ENCODE data around the gene NR5A1.

DNA sequence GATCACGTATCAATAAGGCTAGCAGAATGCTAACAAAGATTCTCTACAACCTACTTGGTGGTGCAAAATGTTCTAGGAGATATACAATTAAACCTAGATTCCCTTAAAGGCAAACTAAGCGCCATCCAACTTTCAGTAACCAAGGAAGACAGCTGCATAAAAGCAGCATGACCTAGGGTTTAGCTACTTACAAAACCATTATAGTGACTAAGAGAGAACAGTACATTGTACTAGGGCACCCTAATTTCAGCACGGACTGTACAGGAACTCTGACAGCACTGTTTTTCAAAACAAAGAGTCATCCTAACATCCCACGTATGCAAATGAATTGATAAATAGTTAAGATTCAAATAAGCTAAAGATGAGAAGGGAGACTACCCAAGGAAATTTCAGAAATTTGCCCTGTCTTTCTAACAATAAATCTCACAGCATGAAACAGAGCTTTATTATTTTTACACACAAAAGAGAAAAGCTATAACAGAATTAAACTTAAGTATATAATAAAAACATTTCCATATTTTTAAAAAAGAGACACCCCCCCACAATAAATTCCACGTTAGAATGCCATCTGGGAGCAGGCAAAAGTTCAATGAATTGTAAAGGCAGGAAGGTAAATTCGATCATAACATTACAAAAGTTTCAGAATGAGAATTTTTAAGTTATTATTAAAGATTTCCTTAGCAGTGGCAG lies 29.9 kb downstream of the STRBP start:
- PRO-cap, 2 experiments: no peak in any of the 2 experiments
- RAMPAGE, long total RNA, 5 experiments: no peak in any of the 5 experiments

- PRO-cap, 2 experiments: no peak in any of the 2 experiments
- RAMPAGE, long total RNA, 5 experiments: no peak in any of the 5 experiments
Observed at GRCh38 chr9:123329204-123329621, 26.8 kb upstream of the CRB2 start.

DNA sequence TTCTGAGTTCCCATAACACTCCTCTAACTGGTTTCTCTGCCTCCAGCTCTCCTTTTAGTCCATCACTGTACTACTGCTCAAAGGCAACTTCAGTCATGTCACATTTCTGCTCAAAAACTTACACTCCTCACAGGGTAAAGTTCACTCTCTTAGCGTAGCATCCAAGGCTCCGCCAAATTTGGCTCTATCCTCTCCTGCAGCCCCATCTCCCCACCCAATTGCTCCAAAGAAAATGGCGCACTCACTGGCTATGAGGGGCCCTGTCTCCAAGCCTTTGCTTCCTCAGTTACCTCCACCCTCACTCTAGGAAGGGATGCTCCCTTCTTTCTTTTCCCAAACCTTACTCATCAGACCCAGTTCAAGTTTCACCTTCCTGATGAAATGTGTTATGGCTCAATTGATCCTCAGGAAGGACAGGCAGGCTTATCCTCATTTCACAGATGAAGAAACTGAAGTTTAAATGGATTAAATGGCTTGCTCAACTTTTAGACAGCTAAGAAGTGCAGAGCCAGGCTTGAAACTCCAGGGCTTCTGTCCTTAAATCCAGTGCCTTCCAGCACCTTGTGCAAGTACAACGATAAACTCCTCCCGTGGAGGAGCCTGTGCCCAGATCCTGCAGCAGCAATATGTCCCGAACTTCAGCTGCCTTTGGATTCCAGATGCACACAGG lies 199.3 kb downstream of the CRB2 start:
- PRO-cap, 2 experiments: no peak in any of the 2 experiments
- RAMPAGE, long total RNA, 5 experiments: no peak in any of the 5 experiments

GRCh38 chr9:124045001-124045457 lies 33.5 kb downstream of the LHX2 start:
- PRO-cap, 2 experiments: no peak in any of the 2 experiments
- RAMPAGE, long total RNA, 5 experiments: no peak in any of the 5 experiments

DNA sequence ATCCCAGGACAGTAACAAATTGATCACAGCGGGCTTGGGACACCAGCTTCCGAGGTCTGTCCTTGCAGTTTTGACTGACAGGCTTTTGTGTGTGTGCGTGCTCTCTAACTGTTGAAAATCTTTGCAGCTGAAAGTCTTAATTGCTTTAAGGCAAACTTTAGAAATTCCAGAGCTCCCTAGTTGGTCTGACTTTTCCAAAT lies 1.2 kb downstream of the NEK6 start:
- PRO-cap, 2 experiments: no peak in any of the 2 experiments
- RAMPAGE, long total RNA, 5 experiments: no peak in any of the 5 experiments

GRCh38 chr9:124279967-124280916 lies 22.5 kb downstream of the NEK6 start:
- PRO-cap, 2 experiments: peak in 2 of 2 experiments; most common plus-strand start chr9:124280338 (in 1); most common minus-strand start chr9:124280114 (in 1)
- RAMPAGE, long total RNA, 5 experiments: no peak in any of the 5 experiments

DNA sequence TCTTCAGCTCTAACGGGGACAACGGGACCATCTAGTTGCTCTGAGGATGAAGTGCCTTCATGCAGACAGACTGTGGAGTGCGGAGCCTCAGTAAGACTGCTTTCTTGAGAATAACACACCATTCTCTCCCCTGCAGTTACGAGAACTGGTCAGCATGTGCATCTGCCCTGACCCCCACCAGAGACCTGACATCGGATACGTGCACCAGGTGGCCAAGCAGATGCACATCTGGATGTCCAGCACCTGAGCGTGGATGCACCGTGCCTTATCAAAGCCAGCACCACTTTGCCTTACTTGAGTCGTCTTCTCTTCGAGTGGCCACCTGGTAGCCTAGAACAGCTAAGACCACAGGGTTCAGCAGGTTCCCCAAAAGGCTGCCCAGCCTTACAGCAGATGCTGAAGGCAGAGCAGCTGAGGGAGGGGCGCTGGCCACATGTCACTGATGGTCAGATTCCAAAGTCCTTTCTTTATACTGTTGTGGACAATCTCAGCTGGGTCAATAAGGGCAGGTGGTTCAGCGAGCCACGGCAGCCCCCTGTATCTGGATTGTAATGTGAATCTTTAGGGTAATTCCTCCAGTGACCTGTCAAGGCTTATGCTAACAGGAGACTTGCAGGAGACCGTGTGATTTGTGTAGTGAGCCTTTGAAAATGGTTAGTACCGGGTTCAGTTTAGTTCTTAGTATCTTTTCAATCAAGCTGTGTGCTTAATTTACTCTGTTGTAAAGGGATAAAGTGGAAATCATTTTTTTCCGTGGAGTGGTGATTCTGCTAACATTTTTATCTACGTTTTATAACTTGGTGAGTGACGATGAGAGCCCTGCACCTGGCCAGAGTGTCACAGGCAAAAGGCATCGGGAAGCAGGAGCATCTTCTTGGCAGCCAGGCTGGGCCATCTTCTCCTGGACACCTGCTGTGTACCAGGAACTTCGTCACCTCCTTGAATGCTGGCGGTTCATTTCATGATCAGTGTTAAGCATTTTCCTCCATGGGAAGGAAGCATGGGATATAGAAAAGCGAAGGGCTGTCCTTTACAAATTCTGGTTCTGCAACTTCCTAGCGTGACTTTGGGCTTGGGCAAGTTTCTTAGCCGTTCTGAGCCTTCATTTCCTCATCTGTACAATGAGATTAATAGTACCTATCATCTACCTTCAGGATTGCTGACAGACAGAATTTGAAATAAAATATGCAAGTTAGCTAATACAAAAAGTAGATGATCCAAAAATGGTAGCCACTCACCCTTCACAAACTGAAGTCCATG lies 64.1 kb downstream of the PSMB7 start:
- PRO-cap, 2 experiments: no peak in any of the 2 experiments
- RAMPAGE, long total RNA, 5 experiments: no peak in any of the 5 experiments

DNA sequence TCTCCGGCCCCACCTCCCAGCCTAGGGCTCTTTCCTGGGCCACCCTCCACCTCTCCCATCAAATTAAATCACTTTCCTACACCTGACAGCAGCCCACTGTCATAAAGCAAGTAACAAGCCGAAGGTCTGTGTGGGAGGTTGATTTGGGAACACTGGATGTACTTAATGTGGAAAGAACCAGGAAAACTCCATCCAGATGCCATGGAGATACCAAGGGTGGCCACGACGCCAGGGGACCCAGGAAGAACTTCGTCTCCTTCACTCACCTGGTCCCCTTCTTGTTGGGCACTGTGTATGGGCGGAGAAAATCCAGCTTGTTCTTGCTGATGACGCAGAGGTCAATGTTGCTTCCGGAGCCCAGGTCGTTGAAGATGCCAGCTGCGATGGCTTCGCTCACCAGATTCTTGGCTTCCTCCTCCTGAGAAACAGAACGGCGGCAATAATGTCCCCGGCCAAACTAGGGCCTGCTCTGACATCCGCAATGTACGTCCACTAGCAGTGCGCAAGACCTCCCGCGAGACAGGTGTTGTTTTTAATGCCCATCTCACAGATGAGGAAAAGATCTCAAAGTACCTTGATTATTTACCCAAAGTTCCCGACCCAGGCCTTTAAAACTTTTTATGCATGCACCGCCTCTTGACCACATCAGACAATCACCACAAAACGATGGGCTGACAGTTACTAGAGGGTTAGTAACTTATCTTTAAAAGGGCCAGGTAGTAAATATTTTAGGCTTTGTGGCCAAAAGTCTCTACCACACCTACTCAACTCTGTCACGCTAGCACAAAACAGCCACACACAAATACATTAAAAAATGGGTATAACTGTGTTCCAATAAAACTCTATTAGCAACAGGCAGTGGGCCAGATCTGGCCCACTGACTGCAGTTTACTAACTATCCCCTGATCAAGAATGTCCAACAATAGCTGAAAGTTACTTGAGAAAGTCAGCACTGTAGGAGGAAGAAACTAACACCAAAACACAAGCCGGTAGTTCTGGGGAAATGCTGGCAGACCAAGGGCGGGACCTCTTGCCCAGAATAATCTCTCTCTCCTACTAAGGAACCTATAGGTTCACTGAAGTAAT lies 58.4 kb downstream of the PSMB7 start:
- PRO-cap, 2 experiments: no peak in any of the 2 experiments
- RAMPAGE, long total RNA, 5 experiments: no peak in any of the 5 experiments

DNA sequence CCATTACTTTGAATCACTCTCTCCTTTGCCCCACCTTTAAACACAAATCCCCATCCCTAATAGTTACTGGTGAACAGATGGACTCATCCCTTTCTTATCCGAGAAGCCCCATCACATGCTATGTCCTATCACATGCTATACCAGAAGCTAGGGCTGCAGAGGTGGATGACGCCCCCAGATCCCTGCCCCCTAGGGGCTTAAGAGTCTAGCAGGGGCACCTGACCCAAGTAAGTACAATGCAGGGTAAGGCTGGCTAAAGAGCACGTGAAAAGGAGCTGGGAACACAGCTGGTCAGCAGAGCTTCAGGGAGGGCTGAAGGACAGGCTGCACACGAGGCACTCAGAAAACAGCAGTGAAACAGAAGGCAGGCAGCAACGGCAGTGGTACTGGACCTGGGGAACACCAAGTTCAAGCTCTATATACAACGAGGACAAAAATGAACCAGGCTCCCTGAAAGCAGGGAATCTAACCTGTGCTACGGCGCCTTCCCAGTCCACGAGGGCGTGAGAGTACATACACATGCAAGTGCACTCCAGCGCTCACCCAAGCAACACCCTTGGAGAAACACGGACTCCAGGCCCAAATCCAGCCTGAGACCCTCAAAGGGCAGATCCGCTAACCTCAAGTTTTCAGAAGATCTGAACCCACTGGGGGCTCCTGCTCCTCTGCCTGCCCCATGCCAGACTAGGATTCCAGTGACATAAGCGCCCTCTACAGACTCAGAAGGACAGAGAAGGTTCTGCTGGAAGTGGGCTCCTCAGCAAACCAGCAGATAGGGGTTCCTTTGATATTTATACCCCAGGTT lies 57.5 kb downstream of the PSMB7 start:
- PRO-cap, 2 experiments: no peak in any of the 2 experiments
- RAMPAGE, long total RNA, 5 experiments: no peak in any of the 5 experiments

- PRO-cap, 2 experiments: no peak in any of the 2 experiments
- RAMPAGE, long total RNA, 5 experiments: no peak in any of the 5 experiments
Observed at GRCh38 chr9:124363328-124363743, 51.9 kb downstream of the PSMB7 start.

- PRO-cap, 2 experiments: no peak in any of the 2 experiments
- RAMPAGE, long total RNA, 5 experiments: no peak in any of the 5 experiments
Observed at GRCh38 chr9:124506953-124508127, at the start of gene NR5A1. Gene NR5A1 (minus strand): TSS chr9:124507399.

DNA sequence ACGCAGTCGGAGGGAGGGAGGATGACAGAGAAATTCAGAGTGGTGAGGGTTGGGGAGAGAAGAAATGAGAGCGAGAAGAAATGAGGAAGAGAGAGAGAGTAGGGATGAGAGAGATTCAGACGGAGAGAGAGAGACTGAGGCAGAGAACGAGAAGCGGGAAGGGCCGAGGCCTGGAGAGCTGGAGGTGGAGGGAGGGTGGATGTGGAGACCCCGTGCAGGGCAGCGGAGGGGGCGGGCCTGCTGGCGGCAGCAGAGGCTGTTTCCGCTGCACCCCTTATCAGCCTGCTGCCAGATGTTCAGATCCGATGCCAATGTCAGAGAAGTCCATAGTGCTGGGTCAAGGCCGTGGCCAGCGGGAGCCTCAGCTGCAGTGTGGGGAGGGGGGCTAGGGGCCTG lies 4.8 kb upstream of the NR5A1 start:
- PRO-cap, 2 experiments: no peak in any of the 2 experiments
- RAMPAGE, long total RNA, 5 experiments: no peak in any of the 5 experiments

DNA sequence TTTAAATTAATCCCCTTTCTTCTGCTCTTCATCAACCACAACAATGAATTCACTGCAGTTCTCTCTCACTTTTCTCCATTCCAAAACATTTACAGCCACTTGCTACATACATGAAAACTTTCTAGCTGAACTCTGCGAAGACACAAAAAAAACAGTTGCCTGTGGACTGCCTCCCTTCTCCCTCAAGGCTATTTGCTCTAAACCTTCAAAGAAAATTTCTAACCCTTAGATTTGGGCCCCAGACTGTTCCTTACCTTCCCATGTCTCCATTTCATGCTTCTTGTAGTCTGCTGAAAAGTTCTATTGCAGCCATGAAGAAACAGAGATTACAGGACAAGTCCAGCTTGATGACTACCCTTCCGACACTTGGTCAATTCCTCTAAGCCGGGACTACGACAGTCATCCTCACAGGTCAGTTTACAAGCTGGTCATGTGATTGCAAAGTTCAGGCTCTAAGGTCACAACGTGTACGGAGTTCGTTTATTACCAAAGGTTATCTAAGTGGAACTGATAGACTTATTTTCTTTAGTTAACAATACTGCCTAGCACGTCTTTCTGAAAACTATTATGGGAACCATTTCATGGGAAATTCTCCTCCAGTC lies 88.4 kb upstream of the NR5A1 start:
- PRO-cap, 2 experiments: no peak in any of the 2 experiments
- RAMPAGE, long total RNA, 5 experiments: no peak in any of the 5 experiments

GRCh38 chr9:124652407-124653091 lies 118.6 kb downstream of the NR6A1 start:
- PRO-cap, 2 experiments: peak in 1 of 2 experiments; most common plus-strand start chr9:124652902 (in 1); most common minus-strand start chr9:124652657 (in 1)
- RAMPAGE, long total RNA, 5 experiments: no peak in any of the 5 experiments

- PRO-cap, 2 experiments: no peak in any of the 2 experiments
- RAMPAGE, long total RNA, 5 experiments: no peak in any of the 5 experiments
Observed at GRCh38 chr9:124692311-124692831, 78.7 kb downstream of the NR6A1 start.

DNA sequence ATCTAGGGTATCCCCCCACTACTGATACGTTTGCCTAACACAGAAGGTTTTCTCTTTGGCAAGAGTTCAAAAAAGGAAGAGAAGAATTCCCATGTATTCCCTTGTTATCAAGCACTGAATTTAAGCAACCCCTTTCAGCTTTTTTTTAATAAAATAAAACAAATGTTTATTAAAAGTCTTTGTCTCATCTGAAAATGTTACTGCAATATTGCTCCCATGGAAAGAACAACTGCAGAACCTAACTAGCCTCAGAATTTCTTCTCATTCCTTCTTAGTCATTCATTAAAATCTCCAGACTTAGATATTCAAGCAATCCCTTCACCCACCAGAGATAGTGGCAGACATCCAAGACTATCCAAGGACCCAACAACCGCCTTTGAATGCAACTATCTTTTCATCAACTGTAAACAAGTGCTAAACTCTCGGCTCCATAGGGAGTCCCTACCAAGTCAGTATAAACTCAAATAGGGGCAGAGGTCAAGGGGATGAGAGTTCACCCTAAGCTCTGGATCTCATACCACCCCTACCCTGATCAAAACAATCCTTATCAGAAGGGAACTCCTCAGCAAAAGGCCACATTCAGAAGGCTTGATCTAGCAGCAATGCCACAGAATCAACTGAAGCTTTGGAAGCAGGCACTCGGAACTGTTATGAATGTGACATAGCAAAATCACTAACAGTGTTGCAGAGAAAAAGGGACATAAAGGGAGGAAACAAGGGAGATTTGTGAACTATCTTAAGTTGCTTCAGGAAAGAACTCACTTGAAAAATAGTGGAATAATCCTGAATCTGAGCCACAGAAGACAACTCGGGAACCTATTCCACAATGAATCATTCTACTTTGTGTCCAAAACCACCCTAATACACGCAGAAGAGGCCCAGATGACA lies 50.0 kb downstream of the NR6A1 start:
- PRO-cap, 2 experiments: no peak in any of the 2 experiments
- RAMPAGE, long total RNA, 5 experiments: no peak in any of the 5 experiments

GRCh38 chr9:124757519-124758076 lies 13.5 kb downstream of the NR6A1 start:
- PRO-cap, 2 experiments: no peak in any of the 2 experiments
- RAMPAGE, long total RNA, 5 experiments: no peak in any of the 5 experiments

GRCh38 chr9:124868180-124869565 lies 6.7 kb downstream of the ARPC5L start:
- PRO-cap, 2 experiments: peak in 2 of 2 experiments; most common plus-strand start chr9:124869159 (in 1); most common minus-strand start chr9:124869079 (in 2)
- RAMPAGE, long total RNA, 5 experiments: start-site peak on the plus strand in 1 of 5 experiments, at chr9:124869190-124869244 at its widest, 358 reads per replicate; start-site peak on the minus strand in 5 of 5 experiments, at chr9:124869068-124869112 at its widest, 13 to 42 reads per replicate

DNA sequence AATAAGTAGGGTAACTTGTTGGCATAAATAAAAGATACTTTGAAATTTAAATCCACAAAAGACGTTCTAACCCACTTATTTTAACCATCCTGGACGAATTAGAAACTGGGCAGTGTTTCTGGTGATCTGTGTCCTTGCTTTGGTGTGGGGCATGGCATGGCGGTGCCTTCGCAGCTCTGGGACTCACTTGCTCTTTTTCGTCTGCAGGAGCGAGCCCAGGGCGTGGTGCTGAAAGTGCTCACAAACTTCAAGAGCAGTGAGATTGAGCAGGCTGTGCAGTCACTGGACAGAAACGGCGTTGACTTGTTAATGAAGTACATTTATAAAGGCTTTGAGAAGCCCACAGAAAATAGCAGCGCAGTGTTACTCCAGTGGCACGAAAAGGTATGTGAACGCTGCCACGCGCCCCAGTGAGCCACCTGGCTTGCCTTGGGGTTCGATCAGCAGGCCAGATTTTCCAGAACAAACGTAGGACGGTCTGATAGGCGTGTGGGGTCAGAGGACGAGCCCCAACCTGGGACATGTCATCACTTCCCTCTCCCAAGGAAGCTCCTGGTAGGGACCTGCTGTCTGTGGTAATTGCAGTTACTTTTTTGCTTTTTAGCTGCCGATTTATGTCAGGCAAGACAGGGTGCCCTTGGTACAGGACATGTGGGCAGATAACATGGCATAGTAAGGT lies 13.0 kb downstream of the ARPC5L start:
- PRO-cap, 2 experiments: no peak in any of the 2 experiments
- RAMPAGE, long total RNA, 5 experiments: no peak in any of the 5 experiments

GRCh38 chr9:124879025-124880056 lies 17.4 kb downstream of the ARPC5L start:
- PRO-cap, 2 experiments: no peak in any of the 2 experiments
- RAMPAGE, long total RNA, 5 experiments: no peak in any of the 5 experiments